Pulmonary lymph node (tissue), 1 donor: Measurements from ENCODE around the gene GPR180.

- PRO-cap = unidirectional peak, plus-strand start at chr13:94548945; bidirectional peak, plus-strand start at chr13:94549171, minus-strand start at chr13:94549113; bidirectional peak, plus-strand start at chr13:94549464, minus-strand start at chr13:94549370
Measured at GRCh38 chr13:94548806-94549684, 46.9 kb downstream of the TGDS start.

GRCh38 chr13:94599666-94600387 lies 1.8 kb upstream of the GPR180 start:
- PRO-cap = no peak

- PRO-cap = bidirectional peak, plus-strand start at chr13:94601857, minus-strand start at chr13:94601658
Measured at GRCh38 chr13:94601441-94602500, at the start of gene GPR180. Gene GPR180 (plus strand): TSS chr13:94601857.

- PRO-cap = no peak
Measured at GRCh38 chr13:94683542-94683813, 28.9 kb downstream of the SOX21 start.

GRCh38 chr13:94710348-94710855 lies 1.9 kb downstream of the SOX21 start:
- PRO-cap = no peak

DNA sequence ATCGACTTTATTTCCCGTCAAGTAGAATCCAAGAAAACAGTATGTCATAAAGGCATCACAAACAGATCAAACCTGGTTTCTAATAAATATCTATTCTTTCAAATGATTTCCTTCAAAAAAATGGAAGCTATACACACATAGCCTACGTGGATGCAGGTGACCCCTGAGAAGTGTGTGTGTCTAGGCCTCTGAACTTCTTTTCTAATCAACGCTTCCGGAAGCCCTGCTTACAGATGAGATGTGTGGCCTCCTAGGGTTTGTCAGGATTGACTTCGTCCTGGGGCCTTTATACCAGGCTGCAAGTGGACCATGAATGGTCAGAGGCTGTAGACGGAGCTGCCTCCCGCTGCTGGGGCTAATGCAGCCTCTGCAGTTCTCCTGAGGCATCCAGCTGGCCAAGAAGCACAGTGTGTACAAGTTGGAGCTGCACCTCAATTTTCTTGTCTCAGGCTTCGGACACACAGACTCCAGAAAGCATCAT lies 184.5 kb downstream of the ABCC4 start:
- PRO-cap = no peak

DNA sequence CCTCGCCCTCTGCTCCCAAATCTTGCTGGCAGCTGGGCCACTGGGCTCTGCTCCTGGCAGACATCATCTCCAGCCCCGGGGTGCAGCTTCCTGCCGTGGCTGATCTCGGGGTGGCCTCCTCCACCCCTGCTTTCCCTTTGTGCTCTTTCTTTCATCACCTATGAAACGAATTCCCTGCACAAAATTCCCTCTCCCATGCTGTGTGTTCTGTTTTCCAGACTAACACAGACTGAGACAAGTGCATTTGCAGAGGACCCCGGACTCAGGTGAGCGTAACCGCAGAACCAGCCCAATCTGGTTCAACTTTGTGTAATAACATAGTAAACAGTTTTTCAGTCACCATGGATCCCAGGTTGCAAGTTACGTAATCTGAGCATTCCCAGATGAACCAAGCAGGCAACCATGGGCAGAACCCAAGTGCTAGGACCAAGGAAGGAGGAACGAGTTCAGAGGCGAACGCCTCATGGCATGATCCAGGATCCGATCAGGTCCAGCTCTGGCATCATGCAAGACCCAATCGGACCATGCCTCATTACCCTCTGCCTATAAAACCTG lies 107.8 kb downstream of the ABCC4 start:
- PRO-cap = no peak

DNA sequence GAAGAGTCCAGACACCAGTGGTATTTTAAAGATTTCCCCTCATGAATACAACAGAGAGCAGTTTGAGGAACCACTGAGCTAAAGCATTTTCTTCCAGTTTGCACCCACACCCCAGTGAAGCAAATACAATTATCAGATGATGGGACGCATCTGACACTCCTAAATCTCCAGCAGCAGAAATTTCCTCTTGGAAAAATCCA lies 74.3 kb downstream of the ABCC4 start:
- PRO-cap = no peak

DNA sequence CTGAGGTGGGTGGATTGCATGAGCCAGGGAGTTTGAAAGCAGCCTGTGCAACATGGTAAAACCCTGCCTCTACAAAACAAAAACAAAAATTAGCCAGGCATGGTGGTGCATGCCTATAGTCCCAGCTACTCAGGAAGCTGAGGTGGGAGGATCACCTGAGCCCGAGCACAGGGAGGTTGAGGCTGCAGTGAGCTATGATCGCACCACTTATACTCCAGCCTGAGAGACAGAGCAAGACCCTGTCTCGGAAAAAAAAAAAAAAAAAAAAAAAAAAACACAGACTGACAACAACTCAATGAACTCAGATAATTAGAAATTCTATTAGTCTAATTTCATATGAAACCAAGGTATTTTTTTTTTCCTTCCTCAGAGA lies 22.7 kb downstream of the ABCC4 start:
- PRO-cap = no peak

DNA sequence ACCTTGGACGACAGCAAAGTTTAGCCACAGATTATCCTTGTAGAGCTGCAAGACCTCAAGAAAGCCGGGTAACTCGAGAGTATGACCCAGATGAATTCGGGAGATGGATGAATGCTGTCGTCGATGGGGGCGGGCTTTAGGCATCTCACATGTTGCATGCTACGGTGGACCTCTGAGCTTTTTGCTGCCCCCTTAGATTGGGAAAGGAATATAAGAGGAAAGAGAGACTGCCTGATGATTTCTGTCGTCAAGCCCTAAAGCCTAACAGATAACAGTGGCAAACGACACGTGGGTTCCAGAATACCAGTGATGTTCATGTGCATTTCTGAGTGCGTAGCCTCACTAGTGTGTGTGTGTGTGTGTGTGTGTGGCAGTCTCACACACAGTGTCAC lies 743 bp upstream of the ABCC4 start:
- PRO-cap = no peak

GRCh38 chr13:95587235-95588034 lies 34.9 kb downstream of the CLDN10 start:
- PRO-cap = no peak

- PRO-cap = no peak
Measured at GRCh38 chr13:96091007-96091861, 1.3 kb downstream of the HS6ST3 start.

DNA sequence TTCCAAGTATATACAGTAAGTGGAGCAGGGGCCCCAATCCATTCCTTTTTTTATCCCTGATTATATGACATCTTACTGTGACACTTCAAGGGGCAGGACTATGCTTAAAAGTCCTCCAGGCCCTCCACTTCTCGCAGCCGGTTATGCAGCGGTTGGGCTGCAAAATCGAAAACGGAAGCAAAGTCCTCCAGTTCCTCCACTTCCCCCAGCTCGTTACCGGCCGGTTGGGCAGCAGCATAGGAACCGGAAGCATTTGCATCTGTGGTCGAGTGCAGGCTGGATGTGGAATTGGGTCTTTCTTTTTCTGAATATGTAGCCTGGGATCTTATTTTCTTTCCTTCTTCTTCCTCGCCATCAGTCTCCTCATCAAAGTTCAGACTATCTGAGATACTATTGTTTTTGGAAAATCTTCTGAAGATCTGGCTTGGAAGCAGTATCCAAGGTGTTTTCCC lies 46.1 kb downstream of the OXGR1 start:
- PRO-cap = no peak

DNA sequence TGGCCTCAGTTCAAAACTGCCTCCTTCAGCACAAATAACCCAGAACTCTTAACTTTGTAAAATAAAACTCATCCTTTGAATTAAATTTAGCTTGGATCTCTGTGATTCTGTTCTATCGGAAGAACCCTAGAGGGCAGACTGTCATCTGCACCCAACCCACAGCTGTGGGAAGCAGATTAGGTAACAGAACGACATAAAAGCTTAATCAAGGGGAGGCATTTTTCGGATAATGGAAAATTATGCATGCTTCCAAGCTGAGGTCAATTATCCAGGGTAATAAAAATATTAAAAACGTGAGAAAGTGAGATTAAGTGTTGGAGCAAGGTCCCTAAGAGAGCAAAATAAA lies 10.0 kb downstream of the OXGR1 start:
- PRO-cap = no peak

- PRO-cap = no peak
Measured at GRCh38 chr13:97076860-97077544, 82.7 kb upstream of the OXGR1 start.

DNA sequence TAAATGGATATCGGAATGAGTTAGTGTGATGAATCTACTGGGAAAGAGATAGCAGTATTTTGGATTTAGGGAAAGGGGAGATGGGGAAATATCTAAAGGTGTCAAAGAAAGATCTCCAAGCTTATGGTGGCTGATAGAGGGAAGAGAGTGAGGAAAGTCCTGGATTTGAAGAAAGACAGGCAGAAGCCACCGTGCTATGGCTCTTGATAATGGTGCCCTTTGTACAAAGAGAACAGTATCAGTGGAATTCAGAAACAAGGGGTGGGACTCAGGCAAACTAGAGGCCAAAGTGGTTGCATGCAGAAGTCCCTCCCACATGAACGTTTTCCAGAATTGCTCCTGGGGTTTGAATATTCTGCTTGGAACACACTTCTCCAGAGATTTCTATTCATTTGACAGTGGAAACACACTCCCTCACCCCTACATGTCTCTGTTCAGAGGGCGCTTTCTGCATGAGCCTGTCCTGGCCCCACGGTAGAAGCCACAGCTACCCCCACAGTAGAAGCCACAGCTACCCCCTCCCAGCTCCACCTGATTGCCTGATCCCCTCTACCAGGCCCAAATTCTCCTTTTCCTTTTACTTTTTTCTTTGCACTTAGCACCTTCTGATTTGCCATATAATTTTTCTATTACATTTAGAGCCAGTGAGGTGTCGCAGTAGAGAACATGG lies 10.1 kb upstream of the MBNL2 start:
- PRO-cap = no peak

DNA sequence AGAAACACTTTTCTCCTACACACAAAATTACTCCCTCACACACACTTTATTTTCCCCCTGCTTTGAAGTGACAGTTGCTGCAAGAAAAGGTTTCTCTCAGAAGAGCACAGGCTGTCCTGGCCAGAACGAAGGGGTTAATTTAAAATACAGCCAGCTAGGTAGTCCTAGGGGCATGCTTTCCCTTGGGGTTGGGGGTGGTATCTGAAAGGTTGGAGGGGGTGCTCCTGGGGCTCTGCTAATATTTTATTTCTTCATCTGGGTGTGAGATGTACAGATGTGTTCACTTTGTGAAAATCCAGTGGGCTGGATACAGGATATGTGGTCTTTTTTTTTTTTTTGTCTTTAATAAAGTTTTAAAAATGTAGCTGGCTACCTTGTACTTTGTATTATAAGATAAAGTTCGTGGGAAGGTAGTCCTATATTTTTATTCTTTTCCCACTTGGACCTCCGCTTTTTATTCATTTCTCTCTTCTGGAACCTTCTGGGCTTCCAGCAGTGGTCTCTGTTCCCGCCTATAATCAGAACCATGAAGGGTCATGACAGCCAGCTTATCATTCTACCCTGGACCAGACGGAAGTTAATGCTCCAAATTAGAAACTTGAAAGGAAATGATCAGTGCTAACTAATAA lies 14.2 kb downstream of the MBNL2 start:
- PRO-cap = no peak

- PRO-cap = no peak
Measured at GRCh38 chr13:97245138-97245387, 22.9 kb downstream of the MBNL2 start.

- PRO-cap = no peak
Measured at GRCh38 chr13:97256959-97257571, 34.9 kb downstream of the MBNL2 start.

DNA sequence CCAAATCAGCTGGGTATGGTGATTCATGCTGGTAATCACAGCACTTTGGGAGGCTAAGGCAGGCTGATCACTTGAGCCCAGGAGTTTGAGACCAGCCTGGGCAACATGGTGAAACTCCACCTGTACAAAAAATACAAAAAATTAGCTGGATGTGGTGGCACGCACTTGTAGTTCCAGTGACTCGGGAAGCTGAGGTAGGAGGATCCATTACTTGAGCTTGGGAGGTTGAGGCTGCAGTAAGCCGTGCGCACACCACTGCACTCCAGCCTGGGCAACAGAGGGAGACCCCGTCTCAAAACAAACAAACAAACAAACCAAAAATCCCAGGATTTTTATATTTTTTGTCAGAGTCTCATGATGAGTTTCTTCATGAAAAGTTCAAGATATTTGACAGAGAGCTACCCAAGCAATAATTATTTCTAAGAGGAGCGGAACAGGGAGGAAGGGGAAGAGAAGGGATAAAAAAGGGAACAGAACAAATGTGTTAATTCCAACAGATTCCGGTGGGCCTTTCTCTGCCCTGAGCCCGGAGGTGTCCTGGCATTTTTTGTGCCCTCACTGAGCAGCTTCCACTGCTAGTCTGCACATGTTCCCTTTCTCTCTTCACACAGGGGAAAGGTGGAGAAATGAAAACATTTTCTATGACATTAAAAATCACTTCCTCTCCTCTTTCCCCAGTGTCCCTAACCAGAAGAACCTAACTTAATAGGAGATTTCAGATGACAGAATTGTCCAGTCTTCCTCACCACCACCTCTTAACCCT lies 83.5 kb downstream of the MBNL2 start:
- PRO-cap = no peak